ENCODE data around the gene PWWP2B.

- PRO-cap, 10 experiments, result no peak in any of the 10 experiments
These were observed 224.1 kb upstream of the PPP2R2D start for GRCh38 chr10:131676736-131677167.

DNA sequence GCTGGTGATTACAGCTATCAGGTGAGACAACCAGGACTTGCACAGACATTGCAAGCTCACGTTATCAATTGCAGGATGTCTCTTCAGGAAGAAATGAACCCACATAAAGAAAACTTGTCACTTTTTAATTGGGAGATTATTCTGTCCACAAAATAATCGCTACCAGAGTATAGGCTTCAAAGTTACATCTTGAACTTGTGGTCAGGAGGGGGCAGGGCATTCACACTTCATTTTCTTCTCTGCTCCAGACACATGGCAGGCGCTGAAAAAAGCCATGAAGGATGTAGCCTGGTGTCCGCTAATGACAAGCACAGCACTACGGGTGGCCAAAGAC is 140.6 kb upstream of the PPP2R2D start:
- PRO-cap, 10 experiments, result peak in 2 of 10 experiments; most common minus-strand start position 271 of the sequence (in 2)

DNA sequence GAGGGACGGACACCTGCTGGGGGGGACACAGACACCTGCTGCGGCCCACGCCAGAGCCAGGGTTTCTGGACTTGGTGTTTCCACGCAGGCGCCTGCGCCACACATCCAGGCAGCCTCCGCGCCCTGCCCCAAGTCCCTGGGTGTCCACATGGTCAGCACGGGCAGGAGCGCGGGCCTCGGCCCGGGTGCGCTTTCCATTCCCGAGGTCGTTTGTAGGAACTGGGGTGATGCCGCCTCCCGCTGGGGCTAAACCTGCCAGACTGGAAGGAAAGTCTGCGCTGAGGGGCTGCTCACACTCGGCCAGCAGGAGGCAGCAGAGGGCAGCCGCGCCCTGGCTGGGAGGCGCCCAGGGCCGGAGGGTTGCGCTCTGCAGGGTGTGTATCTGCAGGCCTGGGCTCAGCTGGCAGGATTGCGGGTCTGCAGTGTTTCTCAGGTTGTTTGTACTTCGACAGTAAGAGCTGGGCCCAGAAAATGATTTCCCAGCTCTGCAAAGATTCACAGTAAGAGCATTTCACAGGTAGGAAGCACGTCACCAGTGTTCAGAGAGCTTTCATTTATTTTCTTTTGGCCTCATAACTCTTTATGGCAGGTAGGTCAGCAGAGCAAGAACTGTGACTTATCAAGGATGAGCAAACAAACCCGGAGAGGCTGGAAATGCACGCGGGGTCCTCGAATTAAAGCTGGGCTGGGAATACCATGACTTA is 15.4 kb upstream of the PPP2R2D start:
- PRO-cap, 10 experiments, result peak in 2 of 10 experiments; most common minus-strand start position 212 of the sequence (in 1)

- PRO-cap, 10 experiments, result no peak in any of the 10 experiments
These were observed 38.6 kb downstream of the PPP2R2D start for GRCh38 chr10:131939491-131939801.

GRCh38 chr10:131972648-131973337 is 8.9 kb downstream of the BNIP3 start:
- PRO-cap, 10 experiments, result no peak in any of the 10 experiments

GRCh38 chr10:132010935-132011440 is 29.3 kb upstream of the BNIP3 start:
- PRO-cap, 10 experiments, result no peak in any of the 10 experiments

DNA sequence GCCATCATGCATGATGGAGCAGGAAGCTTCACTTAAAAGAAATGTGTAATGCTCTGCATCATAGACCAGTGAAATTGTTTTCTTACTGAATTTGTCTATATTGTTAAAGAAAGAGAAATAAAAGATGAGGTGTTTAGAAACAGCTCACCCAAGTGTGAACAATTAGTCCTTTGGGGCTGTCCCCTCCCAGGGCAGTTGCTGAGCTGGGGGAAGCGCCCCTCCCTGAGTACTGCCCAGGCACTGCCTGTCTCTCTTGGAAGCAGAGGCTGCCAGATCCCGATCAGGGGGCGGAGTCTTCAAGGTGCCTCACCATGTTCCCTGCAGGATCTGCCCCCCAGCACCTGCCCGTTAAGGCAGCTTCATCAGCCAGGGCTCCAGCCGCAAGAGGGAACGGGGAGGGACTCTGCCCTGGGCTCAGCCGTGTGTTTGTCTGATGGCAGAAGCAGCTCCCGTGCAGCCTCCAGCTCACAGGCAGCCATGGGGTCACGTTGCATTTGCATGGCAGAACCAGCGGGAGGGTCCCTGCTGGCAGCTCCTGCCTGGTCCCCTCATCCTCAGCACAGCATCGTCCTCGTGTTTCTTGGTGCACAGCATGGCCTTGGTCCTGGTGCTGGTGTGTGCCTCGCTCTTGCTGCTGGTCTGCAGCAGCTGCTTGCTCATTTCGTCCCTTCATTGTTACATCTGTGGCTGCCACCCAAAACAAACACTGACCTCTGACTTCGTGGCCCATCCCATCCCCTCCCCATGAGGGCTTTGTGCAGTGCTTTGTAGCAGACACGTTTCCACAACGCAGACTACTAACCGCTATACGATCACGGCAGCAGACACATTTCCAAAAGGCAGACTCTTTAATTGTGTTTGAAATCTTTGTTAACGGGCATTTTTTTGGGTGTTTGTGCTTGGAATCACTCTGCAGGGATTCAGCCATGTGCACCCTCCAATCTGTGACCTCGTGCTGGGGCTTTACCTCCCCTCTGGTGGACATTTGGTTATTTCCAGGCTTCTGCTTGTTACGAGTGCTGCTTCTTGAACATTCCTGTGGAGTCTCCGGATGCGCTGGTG is 10.6 kb upstream of the DPYSL4 start:
- PRO-cap, 10 experiments, result no peak in any of the 10 experiments

DNA sequence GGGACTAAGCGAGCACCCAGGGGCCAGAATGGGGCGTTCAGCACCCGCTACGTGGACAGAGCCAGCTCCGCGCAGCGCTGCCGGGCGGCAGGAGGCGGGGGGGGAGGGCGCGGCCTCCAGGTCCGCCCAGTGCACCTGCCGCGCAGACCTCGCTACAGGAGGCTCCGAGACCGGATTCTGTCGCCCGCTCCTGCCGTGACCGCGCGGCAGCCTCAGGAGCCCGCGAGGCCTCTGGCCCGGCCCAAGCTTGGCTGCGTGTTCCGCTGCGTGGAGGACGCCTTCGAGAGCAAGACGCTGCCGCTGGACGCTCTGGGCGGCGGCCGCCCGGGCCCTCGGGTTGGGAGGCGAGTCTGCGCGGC is 1.1 kb upstream of the DPYSL4 start:
- PRO-cap, 10 experiments, result no peak in any of the 10 experiments

- PRO-cap, 10 experiments, result no peak in any of the 10 experiments
These were observed 1.3 kb downstream of the DPYSL4 start for GRCh38 chr10:132187740-132188706.

- PRO-cap, 10 experiments, result no peak in any of the 10 experiments
These were observed 9.2 kb upstream of the LRRC27 start for GRCh38 chr10:132322674-132323280.

DNA sequence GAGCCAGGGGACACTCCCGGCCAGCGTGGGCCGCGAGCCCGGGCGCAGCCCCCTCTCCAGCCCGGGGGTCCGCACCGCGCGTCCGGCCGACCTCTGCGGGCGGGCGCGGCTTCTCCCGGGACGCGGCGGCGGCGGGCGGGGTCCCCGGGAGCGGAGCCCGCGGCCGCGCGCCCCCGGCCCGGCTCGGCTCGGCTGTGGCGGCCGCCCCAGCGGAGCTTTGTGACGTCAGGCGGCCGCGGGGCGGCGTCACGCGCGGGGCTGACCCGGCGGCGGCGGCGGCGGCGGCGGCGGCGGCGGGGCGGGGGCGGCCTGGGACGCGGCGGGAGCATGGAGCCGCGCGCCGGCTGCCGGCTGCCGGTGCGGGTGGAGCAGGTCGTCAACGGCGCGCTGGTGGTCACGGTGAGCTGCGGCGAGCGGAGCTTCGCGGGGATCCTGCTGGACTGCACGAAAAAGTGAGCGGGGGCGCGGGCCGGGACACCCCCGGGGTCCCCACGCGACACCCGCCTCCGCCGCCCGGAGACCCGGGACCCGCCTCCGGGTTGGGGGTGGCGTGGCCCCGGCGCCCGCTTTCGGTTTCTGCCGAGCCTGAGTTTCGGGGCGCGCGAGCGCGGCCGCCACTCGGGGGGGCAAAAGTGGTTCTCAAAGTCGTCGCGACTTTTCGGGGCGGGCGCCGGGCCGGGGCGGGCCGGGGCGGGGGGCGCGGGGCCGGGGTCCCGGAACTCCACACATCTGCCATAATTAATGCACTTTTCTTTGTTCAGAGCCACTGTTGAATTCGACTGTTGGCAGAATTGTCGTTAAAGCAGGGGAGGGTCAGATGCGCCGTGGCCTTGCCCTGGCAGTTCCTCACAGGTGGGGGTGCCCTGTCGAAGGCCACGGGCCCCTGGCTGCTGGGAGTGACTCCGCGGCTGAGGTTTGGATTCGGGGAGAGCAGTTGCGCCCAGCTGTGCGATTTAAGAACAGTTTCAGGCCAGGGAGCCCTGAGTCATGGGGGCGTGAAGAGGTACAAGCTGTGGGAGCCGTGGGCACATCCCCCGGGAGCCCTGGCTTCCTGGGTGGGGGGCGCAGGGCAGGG is at the start of gene PWWP2B:
TSS of gene PWWP2B (plus strand) at position 301 of the 1,075 bp plus-strand sequence.
- PRO-cap, 10 experiments, result peak in 10 of 10 experiments; most common plus-strand start position 296 of the sequence (in 4); most common minus-strand start position 196 of the sequence (in 6)

- PRO-cap, 10 experiments, result peak in 9 of 10 experiments; most common plus-strand start chr10:132419179 (in 9); most common minus-strand start chr10:132419030 (in 4)
These were observed 21.8 kb downstream of the PWWP2B start for GRCh38 chr10:132418515-132419556.

- PRO-cap, 10 experiments, result no peak in any of the 10 experiments
These were observed 23.2 kb downstream of the PWWP2B start for GRCh38 chr10:132420284-132420443.

GRCh38 chr10:132420444-132421478 is 23.8 kb downstream of the PWWP2B start:
- PRO-cap, 10 experiments, result peak in 8 of 10 experiments; most common plus-strand start chr10:132421287 (in 5); most common minus-strand start chr10:132421090 (in 5)

- PRO-cap, 10 experiments, result no peak in any of the 10 experiments
These were observed 42.0 kb downstream of the PWWP2B start for GRCh38 chr10:132438996-132439486.

DNA sequence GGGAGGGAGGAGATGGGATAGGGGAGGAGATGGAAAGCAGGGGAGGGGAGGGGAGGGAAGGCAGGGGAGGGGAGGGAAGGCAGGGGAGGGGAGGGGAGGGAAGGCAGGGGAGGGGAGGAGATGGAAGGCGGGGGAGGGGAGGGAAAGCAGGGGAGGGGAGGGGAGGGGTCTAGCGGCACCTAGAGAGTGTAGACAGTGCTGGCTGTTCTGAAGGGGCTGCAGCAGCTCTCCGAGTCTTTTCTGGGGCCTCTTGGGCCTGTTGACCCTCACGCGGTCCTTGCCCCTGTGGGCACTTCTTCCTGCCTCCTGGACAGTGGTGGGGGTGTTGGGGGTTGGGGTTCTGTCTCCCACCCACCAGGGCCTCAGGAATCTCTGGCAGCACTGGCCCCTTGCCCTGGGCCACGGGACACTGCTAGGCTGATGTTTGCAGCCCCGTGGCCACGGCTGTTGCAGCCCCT is 69.0 kb upstream of the INPP5A start:
- PRO-cap, 10 experiments, result peak in 1 of 10 experiments; most common plus-strand start position 195 of the sequence (in 1)

DNA sequence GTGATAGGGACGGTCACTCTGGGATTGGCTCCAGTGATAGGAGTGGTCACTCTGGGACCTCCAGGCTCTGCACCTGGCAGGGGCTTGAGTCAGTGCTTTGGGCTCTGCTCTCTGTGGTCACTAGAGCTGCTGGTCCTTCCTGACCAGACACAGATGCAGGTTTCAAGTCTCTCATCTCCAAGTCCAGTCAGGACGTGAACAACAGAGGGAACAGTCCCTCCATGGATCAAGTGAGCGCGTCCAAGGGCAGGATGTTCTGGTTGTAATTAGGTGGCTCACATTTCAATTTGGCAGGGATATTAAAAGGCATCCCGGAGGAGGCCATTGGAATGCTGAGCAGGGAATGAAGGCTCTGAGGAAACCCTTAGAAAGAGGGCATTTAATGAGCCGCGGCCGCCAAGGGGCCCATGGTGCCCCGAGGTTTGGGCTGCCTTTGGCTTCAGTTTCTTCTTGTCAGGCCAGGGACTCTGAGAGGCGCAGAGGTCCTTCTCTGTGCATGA is 30.9 kb upstream of the INPP5A start:
- PRO-cap, 10 experiments, result no peak in any of the 10 experiments

DNA sequence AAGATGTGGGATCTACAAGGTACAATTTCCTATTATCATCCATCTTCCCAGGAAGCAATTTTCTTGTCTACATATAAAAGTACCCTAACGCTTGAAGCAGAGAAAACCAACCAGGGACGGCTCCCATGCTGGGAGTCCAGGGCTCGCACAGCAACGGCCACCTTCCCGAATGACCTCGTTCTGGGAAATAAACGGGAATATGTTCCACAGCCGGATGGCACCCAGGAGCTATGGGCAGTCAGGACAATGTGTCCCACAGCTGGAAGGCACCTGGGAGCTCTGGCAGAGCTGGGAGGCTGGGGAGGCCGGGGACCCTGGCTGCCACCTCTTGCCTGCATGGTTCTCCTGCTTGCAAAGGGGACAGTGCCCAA is 21.9 kb upstream of the INPP5A start:
- PRO-cap, 10 experiments, result no peak in any of the 10 experiments

DNA sequence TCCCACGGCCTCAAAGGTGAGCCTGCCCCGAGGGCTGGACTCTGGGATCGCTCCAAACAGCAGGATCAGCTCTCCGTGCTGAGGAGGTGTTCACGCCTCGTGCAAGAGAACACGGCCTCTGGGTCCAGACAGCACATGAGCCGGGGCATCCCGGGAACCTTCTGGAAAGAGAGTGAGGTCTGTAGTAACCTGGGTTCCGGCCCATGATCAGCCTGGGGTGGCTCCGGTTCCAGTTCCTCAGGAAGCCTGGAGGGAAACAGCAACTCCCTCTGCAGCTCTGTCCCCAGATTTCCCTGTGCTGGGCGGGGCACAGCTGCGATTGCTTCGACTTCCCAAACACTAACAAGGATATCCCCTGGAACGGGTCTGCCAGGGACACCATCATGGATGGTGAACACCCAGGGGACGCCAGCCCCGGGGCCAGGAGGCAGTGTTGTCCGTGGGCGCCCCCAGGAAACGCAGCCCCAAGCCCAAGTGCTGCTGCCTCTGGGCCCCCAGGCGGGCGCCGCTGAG is 18.0 kb upstream of the INPP5A start:
- PRO-cap, 10 experiments, result no peak in any of the 10 experiments

GRCh38 chr10:132550894-132552166 is 13.7 kb downstream of the INPP5A start:
- PRO-cap, 10 experiments, result no peak in any of the 10 experiments

All from Metastatic Breast Carcinoma in the Brain (tissue), 10 donors.